GM12891 (cell line): Measurements from ENCODE around the gene EEPD1.

DNA sequence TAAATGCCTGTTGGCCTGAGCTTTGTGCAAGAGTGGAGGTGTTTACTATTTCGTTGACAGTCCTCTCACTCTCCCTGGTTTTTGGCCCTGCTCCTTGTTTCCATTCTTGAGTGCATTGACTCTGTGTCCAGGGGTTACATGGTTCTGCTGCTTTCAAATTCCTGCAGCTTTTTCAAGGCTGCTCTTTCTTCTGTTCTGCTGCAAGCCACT, 59.7 kb upstream of the TBX20 start:
- RRBS, result no CpG with 5 or more reads among the region's 1 CpG

- RRBS, result no CpG with 5 or more reads among the region's 1 CpG
These were observed 60.7 kb downstream of the HERPUD2 start for GRCh38 chr7:35634287-35634587.

- RRBS, result no CpG with 5 or more reads among the region's 10 CpGs
These were observed 16.6 kb downstream of the HERPUD2 start for GRCh38 chr7:35678352-35678733.

- RRBS, result no CpG with 5 or more reads among the region's 13 CpGs
These were observed 651 bp upstream of the HERPUD2 start for GRCh38 chr7:35695485-35696087.

GRCh38 chr7:35800775-35800982, 178 bp upstream of the SEPTIN7 start:
- RRBS, result no CpG with 5 or more reads among the region's 14 CpGs

GRCh38 chr7:35981600-35981890, 171.5 kb upstream of the EEPD1 start:
- RRBS, result no CpG with 5 or more reads among the region's 1 CpG

DNA sequence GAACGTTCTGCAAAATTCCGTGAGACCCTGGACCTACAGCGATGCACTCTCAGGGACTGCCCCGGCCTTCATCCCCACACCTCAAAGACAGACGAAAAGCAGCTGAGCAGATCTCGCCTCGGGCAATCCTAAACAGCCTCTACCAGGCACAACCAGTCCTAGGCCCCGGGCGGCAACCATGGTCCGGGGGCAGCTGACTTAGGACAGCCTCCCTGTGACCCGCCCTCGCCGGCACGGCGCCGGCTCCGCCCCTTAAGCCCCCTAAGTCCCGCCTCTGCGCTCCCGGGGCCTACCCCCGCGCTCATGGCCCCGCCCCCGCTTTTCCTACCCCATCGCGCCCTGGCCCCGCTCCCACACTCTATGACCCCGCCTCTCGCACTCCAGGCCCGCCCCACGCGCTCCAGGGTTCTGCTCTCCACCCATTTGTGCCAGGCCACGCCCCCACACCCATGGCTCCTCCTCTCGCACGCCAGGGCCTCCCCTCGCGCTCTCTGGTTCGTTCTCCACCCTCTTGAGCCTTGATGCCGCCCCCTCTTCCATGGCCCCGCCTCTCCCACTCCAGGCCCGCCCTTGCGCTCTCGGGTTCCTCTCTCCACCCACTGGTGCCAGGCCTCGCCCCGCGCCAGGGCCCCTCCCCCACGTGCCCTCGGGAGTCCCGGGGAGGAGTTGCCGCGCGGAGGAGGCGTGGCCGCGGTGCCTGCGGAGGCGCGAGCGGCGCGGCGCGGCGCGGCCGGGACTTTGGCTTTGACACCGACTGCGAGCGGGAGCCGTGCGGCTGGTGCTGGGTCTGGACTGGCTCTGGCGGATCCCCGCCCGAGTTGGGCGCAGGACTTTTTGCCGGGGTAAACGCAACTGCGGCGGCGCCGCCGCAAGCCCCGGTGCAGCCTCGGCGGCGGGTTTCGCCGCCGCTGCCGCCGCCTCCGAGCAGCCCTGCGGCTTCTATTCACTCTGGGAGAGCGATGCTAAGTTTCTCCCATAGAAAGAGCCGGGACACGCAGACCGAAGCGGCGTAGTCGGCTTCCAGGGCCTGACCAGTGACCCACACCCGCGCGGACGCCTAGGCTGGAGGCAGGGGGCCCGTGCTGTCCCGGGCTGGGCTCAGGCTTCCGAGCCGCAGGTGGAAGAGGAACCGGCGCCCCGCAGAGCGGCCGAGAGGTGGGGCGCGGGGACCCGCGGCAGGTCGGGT, at the start of gene EEPD1:
TSS of gene EEPD1 (plus strand) at position 735 of the 1,186 bp plus-strand sequence.
- RRBS, result under 1% methylated on average over 33 of the region's 118 CpGs

DNA sequence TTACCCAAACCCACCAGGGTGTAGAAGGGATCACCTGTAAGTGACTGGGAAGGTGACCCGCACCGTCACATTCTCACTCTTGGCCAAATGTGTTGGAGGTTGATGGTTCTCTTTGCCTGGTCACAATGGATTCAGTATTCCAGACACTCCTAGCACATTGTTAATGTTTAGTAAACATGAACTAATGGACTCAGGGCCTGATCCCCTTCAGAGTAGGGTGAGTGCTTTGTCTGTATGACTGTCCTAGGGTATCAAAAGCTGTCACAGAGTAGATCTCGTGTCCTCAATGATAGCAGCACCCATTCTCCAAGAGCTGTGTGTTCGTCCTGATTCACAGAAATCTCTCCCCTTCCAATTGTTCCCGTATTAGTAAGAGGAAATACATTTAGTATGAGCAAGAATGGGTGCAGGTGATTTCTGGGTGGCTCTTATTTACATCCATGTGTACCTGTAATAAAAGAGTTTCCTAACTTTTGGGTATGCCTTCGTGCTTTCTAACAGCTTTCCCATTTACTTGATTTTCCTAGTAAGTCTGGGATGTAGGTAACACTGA, 4.6 kb downstream of the EEPD1 start:
- RRBS, result no CpG with 5 or more reads among the region's 6 CpGs

GRCh38 chr7:36207644-36208443, 54.8 kb downstream of the EEPD1 start:
- RRBS, result no CpG with 5 or more reads among the region's 6 CpGs

- RRBS, result no CpG with 5 or more reads among the region's 1 CpG
These were observed 105.8 kb downstream of the MATCAP2 start for GRCh38 chr7:36261227-36261648.

GRCh38 chr7:36388901-36389182, 820 bp upstream of the ANLN start:
- RRBS, result no CpG with 5 or more reads among the region's 4 CpGs

GRCh38 chr7:36390281-36390657, 607 bp downstream of the ANLN start:
- RRBS, result no CpG with 5 or more reads among the region's 19 CpGs

DNA sequence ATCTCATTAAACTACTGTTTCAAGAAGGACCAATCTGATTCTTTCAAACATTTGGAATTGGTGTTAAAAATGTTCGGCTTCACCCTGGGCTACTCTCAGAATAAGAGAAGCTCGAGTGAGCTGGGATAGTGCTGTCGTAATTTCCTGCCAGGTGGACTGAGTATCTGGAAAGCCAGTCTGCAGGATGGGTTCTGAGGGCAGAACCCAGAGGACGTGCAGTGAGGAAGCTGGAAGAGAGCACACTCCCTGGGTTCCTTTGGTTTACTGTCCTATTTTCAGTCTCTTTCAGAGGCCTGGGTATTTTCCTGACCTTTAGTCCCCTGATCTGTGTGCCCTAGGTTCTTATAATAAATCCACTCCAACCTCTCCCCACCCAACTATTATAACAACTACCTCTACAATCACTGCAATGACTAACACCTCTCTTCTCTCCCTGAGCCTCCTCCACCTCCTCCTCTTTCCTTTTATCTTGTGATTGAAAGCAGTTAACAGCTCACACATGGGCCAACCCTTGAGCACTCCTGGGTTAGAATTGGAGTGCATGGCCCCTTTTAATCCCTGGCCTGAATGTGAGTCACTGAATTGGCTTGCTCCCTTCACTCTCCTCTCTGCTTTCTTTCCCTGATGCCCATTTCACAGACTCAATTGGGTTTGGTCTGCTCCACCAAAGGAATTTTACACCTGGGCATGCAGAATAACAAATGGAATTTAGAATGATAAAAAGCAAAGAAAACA, 62.9 kb downstream of the AOAH start:
- RRBS, result no CpG with 5 or more reads among the region's 4 CpGs

DNA sequence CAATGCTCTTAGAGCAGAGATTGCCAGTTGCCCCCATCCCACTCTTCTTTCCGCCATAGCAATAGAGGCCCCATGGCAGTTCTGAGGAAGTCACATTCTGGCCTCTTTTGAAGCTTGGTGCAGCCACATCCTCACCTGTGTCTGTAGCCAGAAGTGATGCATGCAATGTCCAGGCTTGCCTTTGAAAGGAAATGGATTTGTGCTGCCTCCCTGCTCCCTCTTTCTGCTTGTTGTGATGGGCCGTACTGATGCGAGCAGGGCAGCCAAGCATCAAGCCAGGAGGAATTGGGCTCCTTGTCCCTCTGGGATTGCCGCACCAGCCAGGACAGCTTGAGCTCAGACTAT, 65.4 kb upstream of the AOAH start:
- RRBS, result no CpG with 5 or more reads among the region's 4 CpGs

GRCh38 chr7:36950817-36951638, 226.7 kb upstream of the AOAH start:
- RRBS, result no CpG with 5 or more reads among the region's 5 CpGs

DNA sequence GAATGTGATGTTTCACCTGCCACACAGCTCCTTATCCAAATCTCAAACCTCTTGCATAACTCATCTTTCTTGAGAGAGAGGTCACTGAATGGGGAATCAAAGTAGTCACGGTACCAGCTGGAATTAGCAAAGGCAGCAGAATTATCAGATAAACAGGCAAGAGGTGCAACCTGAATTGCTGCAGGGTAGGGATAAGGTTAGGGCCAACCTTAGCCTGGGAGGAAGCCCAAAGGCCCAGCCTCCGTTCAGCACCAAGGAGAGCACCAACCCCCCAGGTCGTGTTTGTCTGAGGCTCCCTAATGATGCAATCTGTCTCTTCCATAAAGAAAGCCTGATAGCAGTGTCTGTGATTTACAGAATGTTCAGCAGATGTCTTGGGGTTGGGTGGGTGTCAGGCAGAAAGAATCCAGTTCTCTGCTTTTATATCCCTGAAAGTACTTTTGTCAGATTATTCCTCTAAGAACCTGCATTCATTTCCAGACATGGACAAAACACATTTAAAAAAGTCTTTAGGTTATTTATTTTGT, 328.4 kb upstream of the AOAH start:
- RRBS, result no CpG with 5 or more reads among the region's 3 CpGs

- RRBS, result no CpG with 5 or more reads among the region's 13 CpGs
These were observed 237.6 kb downstream of the ELMO1 start for GRCh38 chr7:37210964-37211604.

DNA sequence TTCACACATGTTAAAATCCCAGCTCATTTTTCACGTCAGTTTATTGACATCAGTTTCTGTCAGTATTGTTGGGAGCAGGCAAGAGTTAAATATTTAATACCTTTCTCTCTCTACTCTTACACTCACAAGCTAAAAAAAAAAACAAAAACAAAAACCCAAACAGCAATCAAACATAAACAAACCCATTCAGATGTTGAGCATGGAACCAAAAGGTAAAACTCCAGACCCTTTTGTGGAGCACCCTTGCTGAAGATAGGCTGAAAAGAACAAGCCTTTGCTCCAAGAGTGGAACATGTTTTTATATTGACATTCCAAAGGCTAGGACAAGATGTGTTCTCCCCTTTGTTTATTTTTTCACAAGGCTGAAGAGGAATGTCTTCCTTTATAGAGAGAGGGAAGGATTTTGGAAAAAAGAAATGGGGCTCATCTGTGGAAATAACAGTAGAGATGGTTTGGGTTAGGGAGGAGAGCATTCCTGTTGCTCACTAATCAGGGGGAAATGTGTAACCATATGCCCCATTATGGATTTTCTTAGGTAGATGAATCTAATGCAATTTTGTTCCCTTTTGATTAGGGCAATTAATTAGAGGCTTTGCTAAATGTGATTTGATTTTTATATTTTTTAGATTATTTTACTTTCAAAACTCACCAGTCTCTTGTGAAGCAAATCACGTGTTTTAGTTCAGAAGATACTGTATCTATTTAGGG, 87.2 kb upstream of the ELMO1 start:
- RRBS, result no CpG with 5 or more reads among the region's 2 CpGs

DNA sequence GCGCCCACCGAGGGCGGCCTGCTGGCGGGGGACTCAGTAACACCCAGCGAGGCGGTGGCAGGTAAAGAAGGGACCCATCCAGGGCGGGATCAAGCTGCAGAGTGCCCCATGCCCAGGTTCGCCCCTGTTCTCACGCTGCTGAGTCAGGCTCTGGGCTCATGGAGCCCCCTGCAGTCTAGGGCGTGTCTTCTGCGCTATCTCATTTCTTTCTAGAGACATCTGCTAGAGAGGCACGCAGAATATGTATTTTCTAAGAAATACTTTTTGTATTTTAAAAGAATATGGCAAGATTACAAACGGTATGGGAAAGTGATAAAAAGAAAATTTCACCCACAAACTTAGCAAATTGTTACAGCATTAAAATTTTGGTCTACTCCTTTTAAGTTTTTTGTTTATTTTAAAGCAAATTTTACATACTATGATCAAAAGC, 966 bp downstream of the EPDR1 start:
- RRBS, result no CpG with 5 or more reads among the region's 13 CpGs

GRCh38 chr7:38215625-38216252, 37.7 kb downstream of the STARD3NL start:
- RRBS, result no CpG with 5 or more reads among the region's 5 CpGs